Frontal cortex (tissue), 2 donors: ENCODE results near the gene TNPO1.

GRCh38 chr5:71458564-71459031 lies 3.1 kb downstream of the BDP1 start:
- RAMPAGE, long total RNA, result no peak

DNA sequence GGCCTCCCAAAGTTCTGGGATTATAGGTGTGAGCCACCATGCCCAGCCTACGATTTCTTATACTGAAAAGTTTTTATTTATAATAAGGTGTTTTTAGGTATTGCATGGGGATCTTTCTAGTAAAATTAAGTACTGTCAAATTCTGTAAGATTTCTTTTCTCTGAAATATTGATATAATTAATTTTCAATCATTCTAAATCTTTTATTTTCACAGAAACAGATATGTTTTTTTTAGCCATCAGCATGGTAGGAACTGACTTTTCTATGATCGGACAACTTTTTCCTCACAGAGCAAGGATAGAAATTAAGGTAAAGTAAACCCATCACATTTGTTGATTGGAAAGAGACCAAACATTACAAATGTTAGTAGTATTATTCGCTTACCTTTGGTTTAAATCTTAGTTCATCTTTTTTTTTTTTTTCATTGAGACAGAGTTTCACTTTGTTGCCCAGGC lies 14.8 kb downstream of the BDP1 start:
- RAMPAGE, long total RNA, result no peak

DNA sequence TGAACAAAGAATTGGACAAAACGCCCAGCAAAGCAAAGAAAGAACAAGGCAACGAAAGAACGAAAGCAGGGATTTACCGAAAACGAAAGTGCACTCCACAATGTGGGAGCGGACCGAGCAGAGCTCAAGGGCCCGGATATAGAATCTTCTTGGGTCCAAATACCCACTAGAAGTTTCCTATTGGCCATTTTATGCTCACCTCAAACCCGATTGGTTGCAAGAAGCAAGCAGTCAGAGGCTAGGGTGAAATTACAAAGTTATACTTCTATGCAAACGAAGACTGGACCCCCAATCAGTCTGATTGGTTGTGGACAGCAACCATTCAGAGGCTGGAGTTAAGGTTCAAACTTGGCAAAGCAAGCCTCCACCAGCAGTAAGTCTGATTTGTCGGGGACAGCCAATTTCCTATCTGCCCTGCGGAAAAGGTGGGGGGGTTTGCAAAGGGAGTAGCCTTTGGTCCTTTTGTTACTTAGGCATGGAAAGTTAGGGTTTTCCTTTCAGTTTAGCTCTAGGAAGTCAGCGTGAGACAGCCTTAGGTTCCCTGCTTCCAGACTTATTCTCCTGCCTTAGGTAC lies 575 bp upstream of the MCCC2 start:
- RAMPAGE, long total RNA, result no peak

- RAMPAGE, long total RNA, result no peak
These were observed 131.7 kb downstream of the CARTPT start for GRCh38 chr5:71850718-71851328.

DNA sequence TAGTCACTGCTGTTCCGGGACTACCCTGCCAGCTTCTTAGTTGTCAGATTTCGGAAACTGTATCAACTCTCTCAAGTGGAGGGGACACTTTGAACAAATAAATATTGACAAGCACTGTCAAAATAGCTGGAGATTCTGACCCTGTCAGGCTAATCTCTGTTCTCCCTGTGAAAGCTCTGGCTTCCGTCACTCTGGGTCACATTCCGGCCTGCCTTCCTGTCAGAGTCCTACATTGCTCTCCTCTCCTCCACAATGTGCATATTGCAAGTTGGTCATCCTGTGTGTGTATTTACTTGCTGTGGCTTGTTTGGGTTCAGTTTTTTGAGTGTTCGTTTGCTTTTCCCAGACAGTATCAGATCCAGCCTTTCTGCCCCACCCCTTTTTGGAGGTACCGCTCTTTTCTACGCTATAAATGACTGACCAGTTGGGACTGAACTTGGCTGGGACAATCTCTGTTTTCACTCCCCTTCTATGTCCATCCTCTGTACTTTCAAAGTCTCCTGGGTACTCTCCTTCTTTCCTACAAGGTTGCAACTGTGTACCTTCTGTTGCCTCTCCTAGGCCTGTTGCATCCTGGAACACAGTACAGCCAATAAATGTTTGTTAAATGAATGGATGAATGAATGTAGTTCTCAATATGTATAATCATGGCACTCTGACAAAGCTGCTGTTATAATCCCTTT lies 134.1 kb upstream of the MAP1B start:
- RAMPAGE, long total RNA, result no peak

GRCh38 chr5:72107896-72108491 lies 719 bp downstream of the MAP1B start:
- RAMPAGE, long total RNA, result no peak

- RAMPAGE, long total RNA, result no peak
These were observed 98.2 kb downstream of the MAP1B start for GRCh38 chr5:72205073-72206205.

DNA sequence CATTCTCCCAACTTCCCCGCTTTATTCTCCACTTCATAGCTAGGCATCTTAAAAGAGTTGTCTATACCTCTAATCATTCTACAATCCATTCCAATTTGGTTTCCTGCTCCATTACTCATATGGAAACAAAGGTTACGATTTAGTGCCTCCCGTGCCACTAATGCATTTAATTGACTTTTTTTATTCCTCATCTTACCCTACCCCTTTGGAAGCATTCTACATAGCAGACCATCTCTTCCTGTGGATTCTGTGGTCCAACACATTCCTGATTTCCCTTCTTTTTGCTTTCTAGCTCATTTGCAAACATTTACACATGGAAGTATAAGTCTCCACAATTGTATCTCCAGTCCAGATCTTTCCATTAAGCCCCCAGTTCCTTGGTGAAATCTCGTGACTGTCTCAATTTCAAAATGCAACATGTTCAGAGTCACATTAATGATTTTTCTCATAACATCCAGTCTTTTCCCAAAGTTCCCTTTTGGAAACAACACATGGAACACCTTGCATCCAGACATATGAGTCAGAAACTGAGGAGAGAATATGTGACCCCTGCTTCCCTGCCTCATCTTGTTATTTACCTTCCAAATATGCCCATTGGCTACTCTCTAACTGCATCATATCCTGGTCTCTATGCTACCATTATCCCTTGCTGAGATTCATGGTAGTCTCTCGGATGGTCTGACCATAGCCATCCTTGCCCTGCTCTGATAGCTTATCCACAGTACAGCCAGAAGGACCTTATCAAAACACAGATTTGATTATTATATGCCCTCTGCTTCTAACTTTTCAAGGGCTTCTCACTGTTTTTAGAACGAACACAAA lies 89.5 kb downstream of the MRPS27 start:
- RAMPAGE, long total RNA, result no peak

DNA sequence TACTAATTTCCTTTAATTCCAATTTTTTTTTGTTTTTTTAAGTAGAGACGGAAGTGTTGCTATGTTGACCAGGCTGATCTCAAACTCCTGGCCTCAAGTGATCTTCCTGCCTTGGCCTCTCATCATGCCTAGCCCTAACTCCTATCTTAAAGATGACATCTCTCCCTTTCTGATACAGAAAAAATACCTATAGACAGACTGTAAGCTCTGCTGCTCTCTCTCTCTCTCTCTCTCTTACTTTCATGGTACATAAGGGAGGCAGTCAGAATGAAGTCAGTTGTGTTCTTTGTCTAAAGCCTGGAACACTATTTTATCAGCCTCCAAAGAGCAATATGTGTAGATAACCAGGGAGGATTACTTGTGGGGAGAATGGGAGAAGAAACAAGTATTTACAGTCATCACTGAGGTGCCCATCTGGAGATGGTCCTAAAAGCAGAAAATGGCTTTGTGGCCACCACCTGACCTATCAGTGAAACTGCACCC lies 75.3 kb downstream of the MRPS27 start:
- RAMPAGE, long total RNA, result no peak

- RAMPAGE, long total RNA, result no peak
These were observed 14.9 kb downstream of the MRPS27 start for GRCh38 chr5:72305075-72305506.

GRCh38 chr5:72363108-72363725 lies 43.0 kb downstream of the PTCD2 start:
- RAMPAGE, long total RNA, result no peak

GRCh38 chr5:72377928-72378165 lies 57.7 kb downstream of the PTCD2 start:
- RAMPAGE, long total RNA, result no peak

- RAMPAGE, long total RNA, result no peak
These were observed 92.3 kb upstream of the ZNF366 start for GRCh38 chr5:72599378-72600006.

DNA sequence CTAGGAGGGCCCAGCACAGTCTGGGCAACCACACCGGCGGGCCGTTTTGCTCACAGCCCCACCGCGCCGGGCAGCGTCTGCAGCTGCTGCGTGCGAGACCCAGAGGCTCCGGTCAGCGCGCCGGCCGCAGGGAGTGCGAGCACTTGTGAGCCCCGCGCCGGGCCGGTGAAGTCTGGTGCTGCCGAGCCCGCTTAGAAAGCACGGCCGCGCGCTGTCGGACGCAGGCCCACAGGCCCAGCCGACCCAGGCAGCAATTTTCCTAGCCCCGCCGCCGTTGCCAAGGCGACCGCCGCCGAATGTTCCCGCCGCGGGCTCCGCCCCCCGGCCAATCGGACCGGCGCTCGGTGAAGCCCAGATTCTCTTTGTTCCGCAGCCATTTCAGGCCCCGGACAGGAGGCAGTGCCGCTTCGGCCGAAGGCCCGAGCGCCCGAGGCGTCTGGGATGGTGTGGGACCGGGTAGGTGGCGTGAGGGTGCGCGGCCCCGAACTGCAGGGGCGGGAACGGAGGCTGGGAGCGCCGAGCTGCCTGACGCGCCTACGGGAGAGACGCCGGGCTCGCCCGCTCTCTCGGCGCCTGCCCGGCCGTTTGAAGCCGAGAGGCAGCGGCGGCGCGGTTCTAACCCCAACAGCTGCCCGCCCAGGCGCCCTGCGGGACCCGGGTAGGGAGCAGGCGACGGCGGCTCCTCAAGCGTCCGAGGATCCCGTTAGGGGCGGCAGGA lies at the start of gene TNPO1:
Gene TNPO1 (plus strand): TSS at position 365 of the 718 bp plus-strand sequence.
- RAMPAGE, long total RNA, result no peak

GRCh38 chr5:73370391-73371218 lies 78.0 kb downstream of the FOXD1 start:
- RAMPAGE, long total RNA, result no peak

GRCh38 chr5:73419133-73419915 lies 29.3 kb downstream of the FOXD1 start:
- RAMPAGE, long total RNA, result no peak

- RAMPAGE, long total RNA, result no peak
These were observed 3.3 kb downstream of the BTF3 start for GRCh38 chr5:73501470-73502047.

GRCh38 chr5:73540230-73540681 lies 25.2 kb downstream of the ANKRA2 start:
- RAMPAGE, long total RNA, result no peak

DNA sequence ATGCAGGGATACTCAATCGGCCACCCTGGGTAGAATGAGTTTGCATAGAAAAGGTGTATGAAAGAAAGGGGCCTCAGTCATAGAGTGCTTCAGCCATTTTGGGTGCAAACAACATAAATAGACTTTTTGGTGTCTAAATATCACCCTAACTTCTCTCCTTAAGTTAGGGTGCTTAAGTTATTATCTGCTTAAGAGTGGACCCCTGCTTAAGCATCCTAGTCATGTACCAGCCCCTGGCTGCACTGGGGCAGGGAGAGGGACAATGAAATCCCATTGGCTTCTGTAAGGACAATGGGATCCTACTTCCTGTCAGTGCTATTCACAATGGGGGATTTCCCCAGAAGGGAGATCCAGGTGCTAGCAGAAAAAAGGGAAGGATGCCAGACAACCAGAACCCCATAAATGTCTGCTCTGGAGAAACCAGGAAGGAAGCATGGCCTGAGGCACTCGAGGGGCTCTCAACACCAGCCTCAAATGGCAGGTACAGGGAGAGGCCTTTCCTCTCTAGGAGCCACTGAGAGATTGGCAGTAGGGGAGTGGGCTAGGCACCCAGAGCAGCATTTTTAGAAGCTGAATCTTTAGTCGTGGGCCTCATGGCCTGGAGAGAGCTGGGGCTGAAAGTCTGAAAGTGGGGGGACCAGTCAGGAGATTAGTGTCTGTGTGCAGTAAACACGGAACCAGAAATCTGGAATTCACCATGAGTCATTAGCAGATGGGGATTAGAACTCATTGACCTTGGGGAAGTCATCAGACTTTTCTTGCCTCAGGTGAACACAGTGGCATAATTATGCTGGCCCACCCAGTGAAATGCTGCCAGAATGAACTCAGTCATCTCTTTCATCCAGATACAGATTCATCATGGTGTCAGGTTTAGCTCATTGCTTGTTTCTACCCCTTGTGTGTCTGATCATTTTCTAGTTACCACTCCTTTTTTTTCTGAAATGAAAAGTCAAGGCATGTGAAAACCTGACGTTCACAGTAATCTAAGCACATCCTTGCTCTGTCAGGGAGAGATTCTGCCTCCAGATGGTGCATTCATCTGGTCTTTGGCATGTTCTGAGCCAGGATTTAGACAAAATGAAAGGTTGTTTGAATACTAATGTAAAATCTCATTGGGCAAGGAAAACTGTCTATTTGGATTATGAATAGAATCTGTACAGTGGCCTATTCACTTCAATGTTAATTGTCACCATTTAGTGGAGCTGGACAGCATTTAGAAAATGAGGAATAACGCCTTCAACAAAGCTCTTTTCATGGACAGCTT lies 28.3 kb downstream of the ARHGEF28 start:
- RAMPAGE, long total RNA, result no peak

GRCh38 chr5:74143649-74144228 lies 496.8 kb downstream of the ENC1 start:
- RAMPAGE, long total RNA, result no peak